GM19240 (cell line): ENCODE results near the genes XAGE2, SSX7, SSX2, FGD1 and PFKFB1.

GRCh38 chrX:51810386-51810847, 67.2 kb downstream of the GSPT2 start:
- RRBS: no CpG with 5 or more reads among the region's 2 CpGs

GRCh38 chrX:52368850-52369291, at the start of gene XAGE2:
XAGE2 (plus strand) TSS chrX:52369021.
- RRBS: no CpG with 5 or more reads among the region's 19 CpGs

DNA sequence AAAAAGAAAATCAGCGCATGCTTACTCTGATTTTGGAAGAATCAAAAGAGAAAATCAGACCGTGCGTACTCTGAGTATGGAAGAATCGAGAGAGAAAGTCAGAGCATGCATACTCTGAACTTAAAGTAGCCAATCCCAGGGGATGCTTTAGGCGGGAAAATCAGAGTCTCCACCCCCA, 118 bp downstream of the SSX7 start:
- RRBS: no CpG with 5 or more reads among the region's 5 CpGs

DNA sequence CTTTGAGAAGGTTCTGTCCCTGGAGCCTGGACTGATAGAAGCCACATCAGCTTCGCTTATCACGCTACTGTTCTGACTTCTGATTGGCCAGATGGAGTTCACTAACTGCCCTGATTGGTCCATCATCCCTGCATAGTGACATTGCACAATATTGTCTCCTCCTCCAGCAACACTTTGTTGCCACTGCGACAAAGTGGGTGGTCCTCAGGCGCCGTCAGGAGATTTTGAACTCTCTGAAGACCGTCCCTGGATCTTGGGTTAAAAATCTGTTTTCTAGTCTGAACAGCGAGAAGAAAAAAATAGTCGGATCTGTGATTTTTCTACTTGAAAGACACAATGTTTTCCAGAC, at the start of gene SSX7:
TSS of gene SSX7 (minus strand) at position 30 of the 349 bp plus-strand sequence.
- RRBS: no CpG with 5 or more reads among the region's 8 CpGs

DNA sequence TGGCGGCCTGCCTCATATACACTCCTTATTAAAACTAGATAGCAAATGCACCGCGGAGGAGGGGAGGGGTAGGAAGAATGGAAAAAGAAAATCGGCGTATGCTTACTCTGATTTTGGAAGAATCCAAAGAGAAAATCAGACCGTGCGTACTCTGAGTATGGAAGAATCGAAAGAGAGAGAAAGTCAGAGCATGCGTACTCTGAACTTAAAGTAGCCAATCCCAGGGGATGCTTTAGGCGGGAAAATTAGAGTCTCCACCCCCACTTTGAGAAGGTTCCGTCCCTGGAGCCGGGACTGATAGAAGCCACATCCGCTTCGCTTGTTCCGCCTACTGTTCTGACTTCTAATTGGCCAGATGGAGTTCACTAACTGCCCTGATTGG, at the start of gene SSX2:
TSS of gene SSX2 (minus strand) at position 173 of the 382 bp plus-strand sequence.
- RRBS: no CpG with 5 or more reads among the region's 15 CpGs

DNA sequence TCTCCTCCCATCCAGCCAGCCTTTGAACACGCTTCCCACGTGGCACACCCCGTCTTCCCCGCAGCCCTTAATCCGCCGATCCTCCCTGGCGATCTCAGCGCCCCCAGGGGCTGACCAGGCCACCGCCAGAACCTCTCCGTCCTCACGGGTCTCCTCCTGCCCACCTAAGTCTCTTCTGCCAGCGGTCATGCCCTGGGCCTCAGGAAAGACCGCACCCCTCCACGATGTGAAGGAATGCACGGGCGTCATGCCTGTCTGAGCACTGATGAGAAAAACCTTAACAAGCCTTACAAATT, 23.0 kb downstream of the FAM156A start:
- RRBS: no CpG with 5 or more reads among the region's 16 CpGs

DNA sequence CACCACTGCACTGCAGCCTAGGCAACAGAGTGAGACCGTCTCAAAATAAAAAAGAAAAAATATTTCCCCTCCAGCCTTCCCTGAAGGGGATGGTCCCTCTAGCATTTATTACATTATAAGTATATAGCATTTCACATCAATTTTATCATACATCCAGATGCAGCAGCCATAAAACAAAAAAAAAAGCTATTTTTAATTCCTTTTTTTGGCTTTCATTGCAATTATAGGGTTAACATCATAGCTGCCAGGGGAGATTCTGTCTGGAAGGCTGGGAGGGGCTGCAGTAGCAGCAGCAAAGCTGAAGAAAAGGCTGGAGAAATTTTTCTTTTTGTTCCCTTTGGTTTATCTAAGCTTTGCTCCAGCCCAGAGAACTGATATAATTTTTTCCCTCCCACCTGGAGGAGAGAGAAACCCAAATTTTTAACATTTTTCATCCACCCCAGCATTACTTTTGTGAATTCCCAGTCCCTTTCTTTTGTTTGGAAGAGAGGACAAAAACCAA, 24.9 kb upstream of the FAM156A start:
- RRBS: no CpG with 5 or more reads among the region's 1 CpG

DNA sequence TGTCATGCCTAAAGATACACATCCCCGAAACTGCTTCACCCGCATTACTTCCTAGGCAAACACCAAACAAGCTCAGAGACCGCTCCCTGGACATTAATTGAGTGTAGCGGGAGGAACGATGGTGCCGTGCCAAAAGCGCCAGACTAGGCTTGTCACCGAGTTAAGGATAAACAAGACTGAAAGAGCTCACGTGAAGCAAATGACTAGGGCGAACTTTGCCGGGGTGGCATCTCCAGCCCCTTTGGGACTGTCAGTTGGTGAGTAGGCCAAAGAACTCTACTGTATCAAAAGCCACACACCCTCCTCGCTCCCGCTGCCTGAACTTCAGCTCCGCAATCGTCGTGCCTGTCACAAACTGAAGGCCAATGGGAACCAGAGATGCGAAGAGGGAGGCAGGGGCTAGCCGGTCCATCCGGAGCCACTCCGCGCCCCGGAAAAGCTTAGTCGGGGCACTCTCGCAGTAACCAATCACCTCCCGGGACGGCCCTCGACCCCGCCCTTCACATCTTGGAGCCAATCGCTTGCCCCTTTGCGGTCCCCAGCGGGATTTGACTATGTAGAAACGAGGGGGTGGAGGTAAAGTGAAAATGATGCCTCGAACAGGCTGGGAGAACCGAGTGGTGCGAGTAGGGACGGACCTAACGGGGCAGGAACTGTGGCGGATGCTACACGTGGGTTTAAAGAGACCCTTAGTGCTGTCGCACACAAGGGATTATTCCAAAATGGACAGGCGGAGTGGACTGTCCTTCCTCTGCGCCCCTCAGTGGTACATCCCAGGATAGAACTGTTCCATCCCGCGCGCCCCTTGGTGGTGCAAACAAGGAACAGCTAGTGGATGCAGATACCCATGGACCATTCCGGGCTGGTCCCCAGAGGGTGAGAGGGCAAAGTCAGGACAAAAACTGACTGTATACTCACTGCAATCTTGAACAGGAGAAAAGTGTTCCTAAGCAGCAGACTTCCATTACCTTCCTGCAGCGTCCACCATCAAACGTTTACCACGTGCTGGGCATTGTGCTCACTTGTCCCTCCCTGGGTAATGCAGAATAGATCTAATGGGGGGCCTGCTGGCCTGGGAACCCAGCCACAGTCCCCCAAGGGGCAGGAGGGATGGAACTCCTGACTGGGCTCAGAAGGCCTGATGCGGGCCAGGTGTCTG, 37.2 kb upstream of the FAM156A start:
- RRBS: no CpG with 5 or more reads among the region's 50 CpGs

DNA sequence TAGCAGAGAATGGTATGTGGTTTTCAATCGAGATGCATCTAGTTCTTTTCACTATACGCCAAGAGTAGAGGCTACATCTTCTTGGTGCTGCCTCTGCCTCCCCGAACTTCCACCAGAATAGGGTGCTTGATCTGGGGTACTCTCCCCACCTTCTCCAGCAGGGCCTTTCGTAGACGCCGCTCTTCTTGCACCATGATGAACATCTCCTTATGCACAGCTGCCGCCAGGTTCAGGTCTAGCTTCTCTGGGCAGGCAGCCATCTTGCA, 23.7 kb downstream of the KDM5C start:
- RRBS: no CpG with 5 or more reads among the region's 7 CpGs

DNA sequence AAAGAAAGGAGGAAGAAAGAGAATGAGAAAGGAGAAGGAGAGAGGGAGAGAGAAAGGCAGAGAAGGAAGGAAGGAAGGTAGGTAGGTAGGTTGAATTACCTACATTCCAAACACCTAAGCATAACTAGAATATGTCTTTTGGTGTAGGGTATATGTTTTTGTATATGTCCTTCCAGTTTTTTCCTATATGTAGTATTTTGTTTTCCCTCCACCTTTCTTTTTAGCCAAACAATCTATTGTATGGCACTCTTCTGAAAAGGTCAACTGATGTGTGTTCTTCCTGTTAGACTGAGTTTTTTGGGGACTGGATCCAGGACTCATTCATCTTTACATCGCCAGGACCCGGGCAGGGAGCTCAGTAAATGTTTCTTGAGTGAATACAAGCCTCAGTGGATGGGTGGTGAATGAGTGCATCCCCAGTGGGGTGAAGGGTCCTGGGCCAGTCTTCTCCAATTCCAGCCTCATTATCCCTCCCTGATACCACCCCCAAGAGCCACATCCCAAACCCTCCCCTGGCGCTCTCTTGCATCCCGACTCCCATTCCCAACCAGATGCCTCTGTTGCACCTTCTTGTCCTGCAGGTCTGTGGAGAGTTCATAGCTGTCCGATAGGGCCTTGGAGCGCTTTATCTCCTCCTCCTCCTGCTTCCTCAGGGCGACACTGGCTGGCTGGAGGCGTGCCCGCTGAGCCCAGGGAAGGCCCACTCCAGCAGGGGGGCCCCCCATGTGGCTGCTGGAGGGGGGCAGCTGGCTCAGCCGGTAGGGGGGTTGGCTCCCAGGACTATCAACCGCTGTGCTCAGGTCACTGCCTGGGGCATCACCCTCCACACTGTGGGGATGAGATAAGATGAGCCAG, 30.5 kb upstream of the KDM5C start:
- RRBS: no CpG with 5 or more reads among the region's 11 CpGs

DNA sequence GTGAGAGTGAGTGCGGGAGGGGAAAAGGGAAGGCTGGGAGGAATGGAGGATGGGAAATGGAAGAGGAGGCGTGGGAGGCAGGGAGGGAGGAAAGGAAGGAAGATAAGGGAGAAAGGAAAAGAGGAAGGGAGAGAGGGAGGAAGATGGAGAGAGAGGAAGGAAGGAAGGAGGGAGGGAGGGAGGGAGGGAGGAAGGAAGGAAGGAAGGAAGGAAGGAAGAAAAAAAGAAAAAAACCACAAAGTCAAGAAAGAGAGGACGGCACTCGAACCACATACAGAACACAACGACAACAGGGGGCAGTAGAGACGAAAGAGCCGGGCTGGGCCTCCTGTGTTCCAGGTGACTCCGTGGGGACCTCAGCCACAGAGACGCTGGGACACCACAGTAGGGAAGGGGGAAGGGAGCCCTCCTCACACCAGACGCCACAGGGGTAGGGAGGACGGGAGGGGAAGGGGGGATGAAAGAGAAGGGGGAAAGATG, 41.4 kb downstream of the IQSEC2 start:
- RRBS: no CpG with 5 or more reads among the region's 11 CpGs

GRCh38 chrX:53380341-53380701, 42.1 kb downstream of the SMC1A start:
- RRBS: no CpG with 5 or more reads among the region's 4 CpGs

GRCh38 chrX:53433663-53434040, 518 bp downstream of the HSD17B10 start:
- RRBS: no CpG with 5 or more reads among the region's 16 CpGs

GRCh38 chrX:53682803-53683644, 3.5 kb downstream of the HUWE1 start:
- RRBS: no CpG with 5 or more reads among the region's 37 CpGs

- RRBS: no CpG with 5 or more reads among the region's 17 CpGs
These were observed 106.4 kb downstream of the PHF8 start for GRCh38 chrX:53937441-53938629.

DNA sequence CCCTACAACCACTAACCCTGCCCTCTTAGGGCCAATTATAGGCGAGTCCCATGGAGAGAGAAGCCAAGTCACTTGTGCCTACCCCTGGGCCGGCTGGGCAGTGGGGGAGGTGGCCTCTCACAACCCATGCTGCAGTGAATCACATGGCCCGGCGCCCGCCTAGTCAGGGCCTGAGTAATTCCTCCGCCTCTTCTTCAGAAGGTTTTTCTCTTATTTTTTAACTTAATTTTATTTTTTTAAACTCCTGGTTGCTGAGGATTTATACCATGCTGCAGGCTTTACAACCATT, 3.6 kb downstream of the FGD1 start:
- RRBS: 59% methylated on average over 2 of the region's 6 CpGs

GRCh38 chrX:54495436-54496420, at the start of gene FGD1:
FGD1 (minus strand) TSS chrX:54496234.
- RRBS: 26% methylated on average over 47 of the region's 97 CpGs

DNA sequence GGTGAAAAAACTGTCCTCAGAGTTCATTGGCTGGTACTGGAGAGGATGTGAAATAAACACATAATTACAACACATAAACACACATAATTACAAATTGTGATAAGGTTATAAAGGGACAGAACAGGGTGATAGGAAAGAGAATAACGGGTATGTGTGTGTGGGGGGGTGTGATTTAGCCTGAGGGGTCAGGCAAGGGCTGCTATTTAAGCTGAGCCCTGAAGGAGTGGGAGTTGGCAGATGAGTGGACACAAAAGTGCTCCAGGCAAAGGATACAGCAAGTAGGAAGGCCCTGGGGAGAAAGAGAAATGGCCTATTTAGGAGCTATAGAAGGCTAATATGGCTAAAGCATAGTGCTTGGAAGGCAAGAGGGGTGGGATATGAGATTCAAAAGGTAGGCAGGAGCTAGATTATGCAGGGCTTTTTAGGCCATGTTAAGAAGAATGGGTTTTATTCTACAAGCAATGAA, 3.2 kb upstream of the FGD1 start:
- RRBS: no CpG with 5 or more reads among the region's 1 CpG

DNA sequence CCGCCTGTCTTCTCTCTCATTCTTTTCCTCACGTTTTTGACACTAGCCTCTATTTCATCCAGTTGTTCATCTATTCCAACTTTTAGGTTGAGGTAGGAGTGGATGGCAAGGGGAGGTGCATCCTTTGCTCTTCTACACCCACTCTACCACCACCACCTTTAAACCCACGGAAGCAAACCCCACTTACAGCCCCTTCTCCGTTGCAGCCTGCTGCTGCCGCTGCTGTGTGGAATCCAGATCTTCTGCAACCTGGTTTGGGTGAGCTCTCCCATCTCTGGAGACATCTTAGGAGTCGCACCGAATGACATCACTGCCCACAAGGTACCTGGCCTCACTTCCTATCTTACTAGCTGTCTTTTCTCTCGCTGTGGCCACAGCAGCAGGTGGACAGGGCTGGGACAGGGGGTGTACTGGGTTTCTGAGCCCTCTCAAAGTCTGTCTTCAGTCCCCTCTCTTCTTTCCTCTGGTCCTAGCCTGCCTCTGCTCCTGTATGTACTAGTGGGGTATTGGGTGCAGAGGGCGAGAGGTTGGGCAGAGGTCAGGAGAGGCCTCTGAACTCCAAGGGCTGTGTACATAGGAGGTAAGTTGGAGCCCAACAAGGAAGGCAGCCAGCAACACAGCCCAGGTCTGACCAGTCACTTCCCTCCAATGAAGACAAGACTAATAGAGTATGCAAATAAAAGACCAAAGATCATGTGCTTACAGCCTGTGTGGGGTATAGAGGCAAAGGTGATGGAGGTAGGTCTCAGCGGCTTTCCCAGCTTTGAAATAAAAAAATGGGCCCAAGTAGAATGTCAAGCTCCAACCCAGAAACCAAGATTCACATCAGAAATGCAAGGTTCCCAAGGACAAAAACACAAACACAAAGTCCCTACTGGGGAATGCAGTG, at the start of gene PFKFB1:
TSS of gene PFKFB1 (minus strand) at position 465 of the 889 bp plus-strand sequence.
- RRBS: no CpG with 5 or more reads among the region's 10 CpGs

DNA sequence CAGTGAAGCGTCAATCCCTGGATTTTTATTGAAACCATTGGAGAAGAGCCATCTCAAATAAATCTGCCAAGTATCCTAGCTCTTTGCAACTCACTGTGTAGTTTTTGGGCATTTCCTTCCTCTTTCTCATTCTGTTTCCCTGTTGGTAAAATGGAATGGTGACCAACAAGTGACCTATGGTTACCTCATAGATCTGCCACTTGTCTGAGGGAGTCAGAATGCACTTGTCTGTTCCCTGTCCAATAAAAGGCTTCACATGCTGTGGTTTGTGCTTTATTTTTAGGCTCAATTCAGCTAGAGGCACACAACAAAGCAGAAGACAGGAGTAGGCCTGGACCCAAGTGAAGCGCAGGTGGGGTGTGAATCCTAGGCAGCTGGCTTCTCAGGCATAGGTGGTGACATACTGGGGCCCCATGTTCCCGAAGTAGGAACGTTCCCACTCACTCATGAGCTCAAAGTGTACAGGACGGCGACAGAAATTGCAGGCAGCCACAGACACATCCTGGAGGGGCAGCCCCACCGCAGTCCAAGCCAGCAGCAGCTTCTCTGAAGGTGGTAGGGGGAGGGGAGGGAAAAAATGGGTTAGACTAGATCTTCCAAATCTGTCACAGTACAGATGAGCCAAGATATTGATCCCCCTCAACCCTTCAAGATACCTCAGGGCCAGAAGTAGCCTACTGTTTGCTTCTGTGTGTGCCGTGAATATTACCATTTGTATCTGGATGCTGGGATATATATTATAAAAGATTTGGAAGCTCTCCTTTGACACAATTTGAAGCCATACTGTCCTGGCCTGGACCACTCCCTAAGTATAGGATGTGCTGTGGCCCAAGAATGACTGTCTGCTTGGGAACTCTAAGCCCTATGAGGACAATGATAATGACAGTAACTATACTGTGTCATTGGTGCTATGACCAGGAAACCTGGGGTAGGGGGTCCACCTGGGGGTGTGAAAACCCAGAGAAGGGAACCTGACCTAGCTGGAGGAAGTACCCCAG, 8.9 kb downstream of the APEX2 start:
- RRBS: no CpG with 5 or more reads among the region's 8 CpGs